Measurements from ENCODE around the gene RHOU.

GRCh38 chr1:228358840-228359159 lies 47.8 kb downstream of the TRIM11 start:
- RRBS, result no CpG with 5 or more reads among the region's 7 CpGs

DNA sequence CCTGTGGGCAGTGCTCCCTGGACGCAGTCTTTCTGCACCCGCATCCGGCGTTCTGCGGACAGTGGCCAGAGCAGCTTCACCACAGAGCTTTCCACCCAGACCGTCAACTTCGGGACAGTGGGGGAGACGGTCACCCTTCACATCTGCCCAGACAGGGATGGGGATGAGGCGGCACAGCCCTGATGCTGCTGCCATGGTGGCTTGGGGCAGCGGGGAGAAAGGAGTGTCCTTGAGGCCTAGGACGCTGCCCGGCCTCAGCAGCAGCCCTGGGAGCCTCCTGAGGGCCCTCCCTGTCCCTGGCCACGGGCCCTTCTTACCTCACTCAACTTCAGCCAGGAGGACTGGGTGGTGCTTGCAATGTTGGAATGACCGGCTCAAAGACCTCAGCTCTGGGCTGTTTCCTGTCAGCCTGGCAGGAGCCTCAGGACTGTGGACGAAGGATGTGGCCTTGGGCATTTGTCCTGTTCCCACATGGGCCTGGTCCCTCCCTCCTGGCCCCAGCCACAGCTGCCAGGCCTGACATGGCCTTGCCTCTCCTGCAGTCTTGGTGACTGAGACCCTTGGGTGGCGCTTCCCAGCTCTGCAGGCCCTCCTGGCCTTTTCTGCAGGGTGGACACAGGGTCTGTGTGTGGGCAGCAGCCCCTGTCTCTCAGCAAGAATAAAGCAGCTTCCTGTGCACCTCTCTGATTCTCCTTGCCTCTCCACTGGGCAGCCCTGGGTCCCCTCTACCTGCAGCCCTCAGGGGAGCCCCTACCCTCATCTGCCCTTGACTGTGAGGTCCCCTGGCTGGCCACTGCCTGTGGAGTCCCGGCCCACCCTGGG lies 45.9 kb downstream of the TRIM11 start:
- RRBS, result 90% methylated on average over 3 of the region's 17 CpGs

- RRBS, result 43% methylated on average over 2 of the region's 11 CpGs
Observed at GRCh38 chr1:228368859-228369517, 37.6 kb downstream of the TRIM11 start.

- RRBS, result 84% methylated on average over 2 of the region's 7 CpGs
Observed at GRCh38 chr1:228370098-228370476, 36.5 kb downstream of the TRIM11 start.

GRCh38 chr1:228471161-228471618 lies 13.3 kb downstream of the H2BC26 start:
- RRBS, result no CpG with 5 or more reads among the region's 30 CpGs

GRCh38 chr1:228635239-228635905 lies 99.9 kb upstream of the RHOU start:
- RRBS, result 25% methylated on average over 8 of the region's 54 CpGs

- RRBS, result no CpG with 5 or more reads among the region's 12 CpGs
Observed at GRCh38 chr1:228721325-228721773, 13.9 kb upstream of the RHOU start.

DNA sequence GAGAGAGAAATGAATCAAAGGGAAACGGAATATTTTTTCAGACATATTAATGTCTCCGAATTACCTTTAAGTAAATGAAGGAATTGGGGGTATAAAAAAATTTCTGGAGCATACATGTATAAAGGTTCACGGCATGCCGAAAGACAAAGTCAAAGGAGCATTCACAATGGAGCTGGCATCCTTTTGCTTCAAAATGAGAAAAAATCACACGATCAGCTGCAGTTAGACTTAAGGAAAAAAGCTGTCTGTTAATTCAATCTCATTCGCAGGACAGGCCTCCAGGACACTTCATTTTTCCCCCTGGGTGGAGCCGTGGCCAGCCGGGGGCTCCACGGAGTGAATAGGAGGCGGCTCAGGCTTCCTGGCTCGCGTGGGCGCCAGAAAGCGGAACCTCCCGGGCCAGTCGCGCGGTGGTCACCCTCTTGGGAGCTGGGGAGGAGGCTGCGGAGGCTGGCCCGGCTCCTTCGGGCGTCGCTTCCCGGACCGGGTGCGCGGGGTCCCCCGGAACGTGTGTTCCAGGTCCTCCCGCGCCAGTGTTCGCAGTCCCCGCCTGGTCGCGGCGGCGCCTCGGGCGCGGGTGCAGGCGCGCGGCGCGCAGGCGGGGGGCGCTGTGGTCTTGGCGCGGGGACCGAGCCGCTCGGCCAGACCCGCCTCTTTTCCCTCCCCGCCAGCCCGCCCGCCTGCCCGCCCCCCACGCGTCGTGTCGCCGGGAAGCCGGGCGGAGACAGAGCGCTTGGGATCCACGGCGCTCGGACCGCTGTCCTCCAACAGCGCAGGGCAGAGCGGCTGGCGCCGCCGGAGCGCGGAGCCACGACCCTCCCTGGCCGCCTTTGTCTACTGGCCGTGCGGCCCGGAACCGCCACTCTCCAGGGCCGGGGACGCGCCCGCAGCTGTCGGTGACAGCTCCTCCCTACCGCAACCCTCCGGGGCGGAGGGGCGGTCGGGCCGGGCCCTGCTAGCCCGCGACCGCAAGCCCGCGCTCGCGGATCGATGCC lies at the start of gene RHOU:
Gene RHOU (plus strand): TSS at position 727 of the 995 bp plus-strand sequence.
- RRBS, result 1% methylated on average over 43 of the region's 101 CpGs

GRCh38 chr1:228737390-228738602 lies 2.5 kb downstream of the RHOU start:
- RRBS, result no CpG with 5 or more reads among the region's 17 CpGs

DNA sequence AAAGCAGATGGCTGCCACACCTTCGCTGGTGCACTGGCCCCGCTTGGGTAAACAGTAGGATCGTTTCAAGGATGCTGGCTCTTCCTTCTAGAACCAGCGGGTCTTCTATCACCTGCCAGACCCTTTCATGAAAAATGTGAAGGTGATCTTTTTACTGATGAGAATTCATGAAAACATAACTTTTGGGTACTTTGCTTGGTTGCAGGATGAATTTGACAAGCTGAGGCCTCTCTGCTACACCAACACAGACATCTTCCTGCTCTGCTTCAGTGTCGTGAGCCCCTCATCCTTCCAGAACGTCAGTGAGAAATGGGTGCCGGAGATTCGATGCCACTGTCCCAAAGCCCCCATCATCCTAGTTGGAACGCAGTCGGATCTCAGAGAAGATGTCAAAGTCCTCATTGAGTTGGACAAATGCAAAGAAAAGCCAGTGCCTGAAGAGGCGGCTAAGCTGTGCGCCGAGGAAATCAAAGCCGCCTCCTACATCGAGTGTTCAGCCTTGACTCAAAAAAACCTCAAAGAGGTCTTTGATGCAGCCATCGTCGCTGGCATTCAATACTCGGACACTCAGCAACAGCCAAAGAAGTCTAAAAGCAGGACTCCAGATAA lies 7.9 kb downstream of the RHOU start:
- RRBS, result no CpG with 5 or more reads among the region's 18 CpGs

DNA sequence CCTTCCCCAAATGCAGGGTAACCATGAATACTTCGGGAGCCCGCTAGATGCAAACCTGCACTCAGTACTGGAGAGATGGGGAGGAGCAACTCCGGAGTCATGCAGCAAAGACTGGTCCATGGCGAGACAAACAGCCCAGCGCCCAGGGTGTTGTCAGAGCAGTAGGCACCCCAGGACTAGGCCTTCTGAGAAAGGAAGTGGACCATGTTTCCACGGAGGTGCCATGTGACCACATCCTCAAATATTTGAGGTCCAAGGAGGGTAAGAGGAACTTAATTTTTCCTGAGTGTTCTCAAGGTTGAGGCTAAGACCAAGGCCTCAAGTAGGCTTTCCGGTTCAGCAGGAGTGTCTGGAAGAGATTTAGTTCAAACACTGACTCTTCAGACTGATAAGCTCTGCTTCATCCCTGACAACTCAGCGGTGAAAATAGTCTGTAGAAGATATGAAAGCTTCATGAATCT lies 186.2 kb downstream of the RHOU start:
- RRBS, result no CpG with 5 or more reads among the region's 8 CpGs

- RRBS, result 52% methylated on average over 4 of the region's 14 CpGs
Observed at GRCh38 chr1:228989977-228990868, 254.9 kb downstream of the RHOU start.

DNA sequence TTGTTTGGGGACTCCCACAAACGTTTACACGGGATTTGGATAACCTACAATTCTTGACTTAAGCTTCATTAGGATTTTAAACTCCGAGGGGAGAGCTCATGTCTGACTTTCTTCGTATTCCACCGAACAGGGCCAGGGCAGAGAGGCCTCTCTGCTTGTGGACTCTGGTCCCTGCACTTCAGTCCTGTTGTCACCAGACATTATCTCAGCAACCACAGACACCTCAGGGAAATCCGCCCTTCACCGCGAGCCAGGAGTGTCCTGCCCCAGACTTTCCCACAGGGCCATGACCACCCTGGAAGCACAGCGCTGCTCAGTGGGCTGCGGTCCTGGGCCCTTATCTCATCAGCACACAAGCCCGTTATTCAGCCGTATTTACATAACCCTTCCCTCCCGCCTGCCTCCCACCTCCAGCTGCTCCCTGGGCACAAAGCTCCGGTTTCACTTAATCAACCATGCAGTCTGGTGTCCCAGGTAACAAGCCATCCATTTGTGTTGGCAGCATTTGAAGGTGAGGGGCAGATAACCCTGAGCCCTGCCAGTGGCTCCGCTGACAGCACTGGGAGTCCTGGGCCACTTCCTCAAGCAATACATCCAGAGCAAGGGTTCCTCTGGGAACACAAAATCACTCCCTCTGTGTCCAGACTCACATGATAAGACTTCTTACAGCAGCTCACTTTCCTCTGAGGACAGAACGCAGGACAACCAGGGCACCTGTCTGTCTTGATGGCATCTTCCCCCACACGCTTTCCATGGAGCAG lies 122.7 kb upstream of the RAB4A start:
- RRBS, result no CpG with 5 or more reads among the region's 17 CpGs

- RRBS, result no CpG with 5 or more reads among the region's 9 CpGs
Observed at GRCh38 chr1:229183661-229184659, 87.0 kb upstream of the RAB4A start.

DNA sequence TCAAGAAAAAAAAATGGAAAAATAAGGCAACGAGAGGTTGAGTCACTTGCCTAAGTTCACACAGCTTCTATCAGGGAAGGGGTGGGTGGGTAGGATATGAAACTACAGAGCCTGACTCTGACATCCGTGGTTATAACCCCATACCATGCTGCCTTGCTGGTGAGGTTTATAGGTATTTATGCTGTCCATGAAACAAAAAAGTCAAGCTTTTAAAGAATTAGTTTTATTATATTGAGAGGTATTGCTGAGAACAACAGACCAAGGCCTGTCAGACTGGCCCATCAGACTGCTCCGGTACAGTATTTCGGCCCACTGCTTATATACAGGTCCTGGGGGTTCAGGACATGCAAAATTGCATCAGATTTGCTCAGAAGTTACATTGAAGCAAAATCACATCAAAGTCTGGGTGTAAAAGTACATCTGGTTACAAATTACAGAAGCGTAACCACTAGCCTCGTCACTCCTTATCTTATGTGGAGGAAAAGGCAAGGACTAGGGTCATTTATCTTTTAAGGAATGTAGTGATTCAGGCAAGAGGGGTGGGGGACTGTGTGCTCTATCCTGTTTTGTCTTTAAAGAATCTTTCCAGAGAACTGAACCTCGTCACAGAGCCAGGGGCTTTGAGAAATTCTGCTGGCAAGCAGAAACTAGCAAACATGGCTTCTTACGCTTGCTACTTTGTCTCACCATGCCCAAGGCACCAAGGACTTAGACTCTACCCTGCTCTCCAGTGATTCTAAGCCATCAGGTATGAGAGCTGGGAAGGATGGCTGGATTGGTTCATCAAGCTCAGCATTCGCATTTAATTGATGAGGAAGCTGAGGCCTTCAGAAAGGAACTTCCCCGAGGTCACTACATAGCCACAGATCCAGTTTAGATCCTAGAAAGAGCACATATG lies 61.2 kb upstream of the RAB4A start:
- RRBS, result no CpG with 5 or more reads among the region's 10 CpGs

DNA sequence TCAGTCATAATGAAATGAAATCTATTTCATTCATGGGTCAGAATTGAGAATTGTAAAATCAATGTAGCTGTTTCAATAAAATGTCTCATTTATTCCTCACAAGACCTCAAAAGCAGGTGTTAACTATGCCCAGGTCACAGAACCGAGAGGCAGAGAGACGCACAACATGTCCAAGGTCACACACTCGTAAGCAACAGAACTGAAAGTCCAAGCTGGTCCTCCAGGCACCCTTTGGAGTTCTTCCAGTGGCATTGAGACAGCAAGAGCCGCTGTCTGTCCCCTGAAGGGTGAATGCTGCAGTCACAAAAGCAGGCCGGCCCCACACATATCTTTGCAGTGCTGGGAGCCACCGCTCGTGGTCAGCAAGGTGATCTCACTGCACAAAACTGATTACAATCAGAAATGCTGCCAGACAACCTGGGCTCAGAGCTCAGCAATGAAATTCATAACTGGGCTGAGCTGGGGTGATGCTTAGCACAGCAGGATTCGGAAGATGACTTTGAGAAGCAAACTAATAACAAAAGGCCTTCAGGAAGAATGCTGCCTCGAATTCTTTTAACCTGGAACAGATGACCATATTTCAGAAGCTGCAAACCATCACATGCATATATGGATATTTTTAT lies 47.4 kb upstream of the RAB4A start:
- RRBS, result no CpG with 5 or more reads among the region's 9 CpGs

GRCh38 chr1:229229421-229230241 lies 41.3 kb upstream of the RAB4A start:
- RRBS, result no CpG with 5 or more reads among the region's 9 CpGs

GRCh38 chr1:229274766-229275528 lies 4.0 kb downstream of the RAB4A start:
- RRBS, result no CpG with 5 or more reads among the region's 5 CpGs

GRCh38 chr1:229313002-229313635 lies 29.7 kb downstream of the CCSAP start:
- RRBS, result no CpG with 5 or more reads among the region's 9 CpGs

DNA sequence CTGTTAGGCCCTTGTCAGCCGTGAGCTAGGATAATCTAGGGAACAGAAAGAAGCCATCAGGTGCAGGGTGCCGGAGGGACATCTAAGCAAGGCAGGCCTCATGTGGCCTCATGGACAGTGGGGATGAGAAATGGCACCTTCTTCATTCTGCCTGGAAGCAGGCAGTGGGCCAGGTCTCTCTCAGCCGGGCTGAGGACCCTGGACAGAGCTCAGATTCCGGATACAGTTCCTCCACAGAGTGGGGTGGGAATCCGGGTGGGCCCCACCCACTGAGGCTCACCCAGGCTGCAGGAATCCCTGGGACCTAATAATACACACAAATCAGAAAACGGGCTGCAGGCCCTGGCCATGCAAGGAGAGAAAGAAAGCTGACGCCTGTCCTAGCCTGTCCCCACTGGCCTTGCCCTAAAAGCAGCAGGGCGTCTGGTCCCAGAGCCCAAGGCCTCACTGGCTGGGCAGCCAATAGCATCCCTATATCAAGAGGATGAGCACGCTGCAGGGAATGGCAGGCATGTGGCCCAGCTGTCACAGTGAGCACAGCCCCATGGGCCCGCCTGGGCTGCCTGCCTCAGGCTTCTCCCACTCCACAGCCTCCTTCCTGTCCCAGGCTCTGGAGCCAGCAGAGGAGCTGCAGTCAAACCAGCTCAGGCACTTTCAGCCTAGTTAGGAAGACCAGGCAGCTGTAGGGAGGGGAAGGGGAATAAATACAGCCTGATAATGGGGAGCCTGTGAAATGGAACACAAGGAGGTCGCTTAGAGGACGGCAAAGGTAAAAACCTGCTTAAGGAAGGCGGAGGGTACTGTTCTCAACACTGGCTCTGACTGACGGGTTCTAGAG lies 25.3 kb downstream of the ACTA1 start:
- RRBS, result 92% methylated on average over 2 of the region's 14 CpGs

Data from BE2C (cell line).